ENCODE measurements around the gene BTC.

GRCh38 chr4:71230751-71232147 is 44.2 kb downstream of the SLC4A4 start:
- PRO-cap: no peak

DNA sequence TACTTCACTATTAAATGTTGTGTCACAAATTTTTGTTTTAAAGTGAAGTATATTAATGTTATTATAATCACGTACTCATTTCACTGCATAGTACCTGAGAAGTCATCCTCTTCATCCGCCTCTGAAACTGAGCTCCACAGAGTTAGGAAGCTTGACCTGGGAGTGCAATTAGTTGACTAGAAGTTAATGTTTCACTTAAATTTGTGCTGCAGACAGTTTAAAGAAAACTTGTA is 254.1 kb downstream of the SLC4A4 start:
- PRO-cap: no peak

GRCh38 chr4:72567706-72568812 is 962 bp downstream of the ADAMTS3 start:
- PRO-cap: unidirectional peak, plus-strand start at chr4:72568048; unidirectional peak, plus-strand start at chr4:72568254

DNA sequence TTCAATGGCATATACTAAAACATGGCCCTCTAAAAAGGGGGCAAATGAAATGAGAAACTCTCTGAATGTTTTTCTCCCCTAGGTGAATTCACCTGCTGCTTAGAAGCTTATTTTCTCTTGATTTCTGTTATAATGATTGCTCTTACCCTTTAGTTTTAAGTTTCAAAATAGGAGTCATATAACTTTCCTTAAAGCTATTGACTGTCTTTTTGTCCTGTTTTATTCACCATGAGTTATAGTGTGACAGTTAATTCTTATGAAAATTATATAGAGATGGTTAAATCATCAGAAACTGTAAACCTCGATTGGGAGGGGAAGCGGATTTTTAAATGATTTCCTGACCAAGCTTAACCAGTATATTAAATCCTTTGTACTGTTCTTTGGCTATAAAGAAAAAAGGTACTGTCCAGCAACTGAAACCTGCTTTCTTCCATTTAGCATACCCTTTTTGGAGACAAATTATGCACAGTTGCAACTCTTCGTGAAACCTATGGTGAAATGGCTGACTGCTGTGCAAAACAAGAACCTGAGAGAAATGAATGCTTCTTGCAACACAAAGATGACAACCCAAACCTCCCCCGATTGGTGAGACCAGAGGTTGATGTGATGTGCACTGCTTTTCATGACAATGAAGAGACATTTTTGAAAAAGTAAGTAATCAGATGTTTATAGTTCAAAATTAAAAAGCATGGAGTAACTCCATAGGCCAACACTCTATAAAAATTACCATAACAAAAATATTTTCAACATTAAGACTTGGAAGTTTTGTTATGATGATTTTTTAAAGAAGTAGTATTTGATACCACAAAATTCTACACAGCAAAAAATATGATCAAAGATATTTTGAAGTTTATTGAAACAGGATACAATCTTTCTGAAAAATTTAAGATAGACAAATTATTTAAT is 4.3 kb downstream of the ALB start:
- PRO-cap: no peak

DNA sequence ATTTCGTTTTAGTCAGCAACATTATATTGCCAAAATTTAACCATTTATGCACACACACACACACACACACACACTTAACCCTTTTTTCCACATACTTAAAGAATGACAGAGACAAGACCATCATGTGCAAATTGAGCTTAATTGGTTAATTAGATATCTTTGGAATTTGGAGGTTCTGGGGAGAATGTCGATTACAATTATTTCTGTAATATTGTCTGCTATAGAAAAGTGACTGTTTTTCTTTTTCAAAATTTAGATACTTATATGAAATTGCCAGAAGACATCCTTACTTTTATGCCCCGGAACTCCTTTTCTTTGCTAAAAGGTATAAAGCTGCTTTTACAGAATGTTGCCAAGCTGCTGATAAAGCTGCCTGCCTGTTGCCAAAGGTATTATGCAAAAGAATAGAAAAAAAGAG is 5.0 kb downstream of the ALB start:
- PRO-cap: no peak

DNA sequence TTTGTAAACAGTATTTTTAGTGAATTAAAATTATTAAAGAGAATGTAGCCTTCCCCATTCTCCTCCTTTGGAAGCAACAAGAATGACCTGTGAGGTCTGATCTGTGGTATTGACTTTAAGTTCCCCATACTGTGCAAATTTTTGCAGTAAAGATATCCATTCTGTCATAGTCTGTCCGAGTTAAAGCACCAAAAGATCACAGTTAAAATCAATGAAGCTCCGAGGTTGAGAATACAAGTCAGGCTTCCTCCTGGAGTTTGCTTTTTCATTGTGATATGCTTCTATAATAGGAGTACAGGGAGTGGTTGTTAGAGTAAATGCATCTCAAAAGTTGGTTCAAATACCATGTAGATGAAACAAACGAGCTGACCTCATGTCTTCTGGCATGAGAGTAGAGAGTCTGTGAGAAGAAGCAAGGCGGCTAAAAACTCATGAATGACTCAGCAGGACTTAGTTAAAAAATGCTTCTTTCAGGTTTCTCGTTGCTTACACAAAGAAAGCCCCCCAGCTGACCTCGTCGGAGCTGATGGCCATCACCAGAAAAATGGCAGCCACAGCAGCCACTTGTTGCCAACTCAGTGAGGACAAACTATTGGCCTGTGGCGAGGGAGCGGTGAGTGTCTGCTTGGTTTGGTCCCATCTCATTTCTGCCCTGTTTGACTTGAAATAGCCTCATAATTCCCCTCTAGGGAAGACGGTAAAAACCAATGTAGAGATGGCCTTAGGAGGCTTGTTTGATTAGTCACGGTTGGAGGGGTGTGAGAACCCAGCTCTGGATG is 14.3 kb downstream of the AFP start:
- PRO-cap: no peak

DNA sequence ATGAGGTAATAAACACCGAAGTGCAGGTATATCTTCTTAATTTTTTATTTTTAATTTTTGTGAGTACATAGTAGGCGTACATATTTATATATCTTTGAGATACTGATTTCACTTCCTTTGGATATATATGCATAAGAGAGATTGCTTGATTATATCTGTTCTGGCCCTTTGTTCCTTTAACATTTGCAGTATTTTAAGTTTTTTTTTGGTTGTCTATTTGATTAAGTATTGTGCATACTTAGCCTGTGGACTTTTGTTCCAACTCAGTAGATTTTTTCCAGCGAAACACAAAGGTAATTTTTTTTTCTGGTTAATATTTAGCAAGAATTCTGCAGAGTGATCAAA is 274 bp upstream of the AFM start:
- PRO-cap: no peak

- PRO-cap: no peak
Measured at GRCh38 chr4:73599070-73599718, 21.0 kb downstream of the RASSF6 start.

GRCh38 chr4:73603812-73604322 is 16.4 kb downstream of the RASSF6 start:
- PRO-cap: no peak

DNA sequence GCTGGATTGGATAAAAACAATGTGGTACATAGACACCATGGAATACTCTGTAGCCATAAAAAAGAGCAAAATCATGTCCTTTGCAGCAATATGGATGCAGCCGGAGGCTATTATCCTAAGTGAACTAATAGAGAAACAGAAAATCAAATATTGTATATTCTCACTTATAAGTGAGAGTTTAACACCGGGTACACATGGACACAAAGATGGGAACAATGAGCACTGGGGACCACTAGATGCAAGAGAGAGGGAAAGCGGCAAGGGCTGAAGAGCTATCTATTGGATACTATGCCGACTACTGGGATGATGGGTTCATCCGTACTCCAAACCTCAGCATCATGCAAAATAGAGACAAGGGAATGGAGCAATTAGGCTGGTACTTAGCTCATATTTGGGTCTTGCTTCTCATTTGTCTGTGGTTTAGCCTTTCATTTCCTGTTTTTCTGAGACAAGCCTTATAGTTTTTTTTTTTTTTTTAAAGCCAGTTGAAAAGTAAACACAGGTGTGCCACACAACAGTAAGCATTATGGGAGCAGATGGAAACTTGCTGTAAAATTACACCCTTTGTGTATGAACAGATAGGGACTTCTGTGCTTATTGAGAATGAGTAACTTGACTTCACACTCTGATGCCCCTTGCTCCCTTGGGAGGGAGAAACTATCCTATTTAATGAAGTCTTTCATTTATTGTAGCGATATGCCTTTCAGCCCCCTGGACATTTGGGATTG is 13.9 kb downstream of the RASSF6 start:
- PRO-cap: no peak

GRCh38 chr4:73617279-73617666 is 3.0 kb downstream of the RASSF6 start:
- PRO-cap: no peak

- PRO-cap: no peak
Measured at GRCh38 chr4:73670188-73670480, 49.9 kb upstream of the RASSF6 start.

DNA sequence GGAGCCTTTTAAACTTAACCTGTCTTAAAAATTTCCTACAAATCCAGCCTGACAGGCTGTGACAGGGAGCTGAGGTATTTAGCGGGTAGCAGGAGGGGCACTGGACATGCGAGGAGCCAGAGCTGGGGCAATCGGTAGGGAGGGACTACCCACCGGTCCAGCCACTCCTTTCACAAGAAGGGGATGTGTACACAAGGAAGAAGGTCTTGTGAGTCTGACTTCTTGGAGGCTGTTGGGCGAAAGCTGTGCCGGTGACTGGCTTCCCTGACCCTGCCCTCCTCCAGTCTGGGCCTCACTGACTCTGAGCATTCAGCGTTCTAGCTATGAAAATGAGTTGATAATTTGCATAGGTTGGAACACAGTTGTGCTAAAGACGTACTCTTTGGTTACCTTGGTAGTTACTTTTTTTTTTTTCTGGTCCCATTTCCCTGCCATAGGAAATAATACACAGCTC is 12.7 kb upstream of the CXCL8 start:
- PRO-cap: no peak

- PRO-cap: no peak
Measured at GRCh38 chr4:73870109-73870851, 1.1 kb downstream of the CXCL1 start.

DNA sequence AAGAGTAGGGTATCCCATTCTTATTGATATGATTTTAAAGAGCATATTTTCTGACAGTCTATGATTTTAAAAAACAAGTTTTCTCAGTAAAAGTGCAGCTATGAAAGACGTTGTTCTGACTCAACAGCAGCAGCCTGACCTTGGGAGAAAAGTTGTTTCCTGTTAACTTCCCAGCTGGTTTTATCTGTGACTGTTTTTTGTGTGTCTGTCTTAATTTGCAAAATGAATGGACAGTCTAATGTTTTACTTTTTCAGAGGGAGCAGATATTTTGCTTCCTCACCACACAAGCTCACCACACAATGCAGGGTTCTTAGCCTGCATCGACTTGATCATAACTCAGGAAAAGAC is 764 bp upstream of the MTHFD2L start:
- PRO-cap: no peak

GRCh38 chr4:74374562-74375101 is 9.7 kb downstream of the EREG start:
- PRO-cap: no peak

DNA sequence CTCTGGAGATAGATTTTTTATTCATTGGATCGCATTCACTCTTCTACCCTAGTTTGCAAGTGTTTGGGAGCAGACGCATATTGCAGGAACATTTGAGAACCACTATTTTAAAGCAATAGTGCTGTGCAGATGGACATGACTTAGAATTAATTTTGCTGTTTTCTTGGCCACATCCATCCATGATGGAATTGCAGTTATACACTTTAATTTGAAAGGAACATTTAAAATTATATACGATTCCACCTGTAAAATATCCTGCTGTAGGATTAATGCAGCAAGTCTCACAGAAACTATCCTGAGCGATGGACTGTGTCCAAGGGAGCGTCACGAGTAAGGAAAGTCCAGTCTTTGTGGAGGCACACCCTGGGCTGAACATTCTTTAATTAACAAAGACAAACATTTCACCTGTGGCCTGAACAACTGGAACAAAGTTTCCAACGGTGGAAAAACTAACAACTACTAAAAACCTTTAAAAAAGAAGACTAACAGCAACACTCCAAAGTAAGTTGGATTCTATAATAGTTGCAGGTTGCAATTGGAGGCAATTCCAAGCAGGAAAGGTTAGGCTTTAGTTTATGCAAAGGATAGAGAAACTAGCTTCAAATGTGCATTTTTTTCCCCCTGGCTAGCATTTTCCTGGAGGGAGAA is 10.9 kb downstream of the EREG start:
- PRO-cap: no peak

DNA sequence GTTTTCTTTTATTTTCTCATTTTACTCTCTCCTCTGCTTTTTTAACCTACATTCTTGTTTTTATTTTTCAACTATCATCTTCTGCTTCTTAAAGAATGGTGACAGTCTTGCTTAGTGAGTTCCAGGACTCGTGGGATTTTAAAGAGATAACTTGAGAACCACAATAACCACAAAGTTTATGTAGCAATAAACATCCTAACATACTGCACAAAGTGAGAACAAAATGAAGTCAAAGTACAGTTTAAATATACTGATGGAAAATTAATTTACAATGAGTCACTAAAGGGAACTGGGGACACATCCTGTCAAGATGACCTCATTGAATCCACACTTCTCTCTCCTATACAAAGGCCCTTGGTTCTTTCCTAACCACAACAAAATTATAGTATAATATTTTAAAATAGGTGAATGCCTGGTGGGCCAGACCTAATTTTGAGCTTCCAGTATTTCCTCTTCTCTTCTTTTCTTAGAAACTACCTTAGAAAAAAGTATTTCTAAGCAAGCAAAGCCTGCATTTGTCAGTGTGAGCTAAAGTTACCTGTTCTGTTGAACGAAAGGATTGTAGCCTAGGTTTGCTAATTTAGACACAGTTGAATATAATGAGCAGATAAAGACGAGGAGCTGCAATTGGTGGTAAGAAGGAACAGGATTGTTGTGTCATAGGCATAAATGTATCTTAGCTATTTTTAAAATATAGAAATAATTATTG is 169.5 kb downstream of the BTC start:
- PRO-cap: no peak

- PRO-cap: no peak
Measured at GRCh38 chr4:74715758-74716226, 78.5 kb downstream of the BTC start.

- PRO-cap: unidirectional peak, minus-strand start at chr4:74794633
Measured at GRCh38 chr4:74794353-74795075, at the start of gene BTC. BTC (minus strand) TSS chr4:74794523.

All from ascending aorta (tissue), 1 donor.